H1 (cell line): ENCODE measurements around the genes KRT33B, KRT35 and KRT16.

DNA sequence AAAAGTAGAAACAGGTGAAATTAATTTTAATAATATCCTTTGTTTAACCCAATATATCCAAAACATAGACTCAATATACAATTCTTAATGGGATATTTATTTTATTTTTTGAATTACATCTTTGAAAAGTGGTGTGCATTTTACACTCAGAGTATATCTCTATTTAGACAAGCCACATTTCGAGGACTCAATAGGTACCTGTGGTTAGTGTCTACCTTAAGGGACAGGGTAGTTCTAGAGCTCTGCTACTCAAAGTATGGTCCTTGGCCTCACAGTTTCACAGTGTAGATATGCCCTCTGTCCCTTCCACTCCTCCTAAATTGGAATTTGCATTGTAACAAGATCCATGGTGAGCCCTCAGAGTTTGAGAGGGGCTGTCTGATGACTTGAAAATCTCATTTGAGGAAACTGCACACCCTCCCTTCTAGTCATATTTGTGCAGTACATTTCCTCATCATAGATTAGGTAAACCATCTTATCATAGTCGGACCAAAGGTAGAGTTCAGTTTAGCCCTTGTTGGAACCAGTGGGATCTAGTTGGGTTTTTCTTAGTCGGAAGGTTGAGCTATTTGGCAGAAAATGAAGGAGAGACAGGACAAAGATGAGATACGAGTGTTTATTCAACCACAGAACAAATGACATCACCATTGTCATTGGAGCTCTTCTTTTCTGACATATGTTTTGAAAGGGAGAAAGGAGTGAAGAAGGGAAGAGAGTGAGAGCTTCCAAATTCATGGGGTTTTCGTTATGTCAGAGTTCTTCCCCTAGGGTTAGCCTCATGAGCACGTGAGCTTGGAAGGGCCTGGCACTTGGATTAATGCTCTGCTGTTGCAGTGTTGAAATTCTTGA is 15.7 kb upstream of the KRT20 start:
- RRBS, result no CpG with 5 or more reads among the region's 6 CpGs
CAGE:
- cytosol, long polyA plus RNA, result no peak
- long polyA plus RNA, result no peak
- nucleus, long polyA plus RNA, result no peak

- RRBS, result no CpG with 5 or more reads among the region's 5 CpGs
CAGE:
- cytosol, long polyA plus RNA, result no peak
- long polyA plus RNA, result no peak
- nucleus, long polyA plus RNA, result no peak
These were observed 10.5 kb downstream of the KRT23 start for GRCh38 chr17:40926903-40927477.

DNA sequence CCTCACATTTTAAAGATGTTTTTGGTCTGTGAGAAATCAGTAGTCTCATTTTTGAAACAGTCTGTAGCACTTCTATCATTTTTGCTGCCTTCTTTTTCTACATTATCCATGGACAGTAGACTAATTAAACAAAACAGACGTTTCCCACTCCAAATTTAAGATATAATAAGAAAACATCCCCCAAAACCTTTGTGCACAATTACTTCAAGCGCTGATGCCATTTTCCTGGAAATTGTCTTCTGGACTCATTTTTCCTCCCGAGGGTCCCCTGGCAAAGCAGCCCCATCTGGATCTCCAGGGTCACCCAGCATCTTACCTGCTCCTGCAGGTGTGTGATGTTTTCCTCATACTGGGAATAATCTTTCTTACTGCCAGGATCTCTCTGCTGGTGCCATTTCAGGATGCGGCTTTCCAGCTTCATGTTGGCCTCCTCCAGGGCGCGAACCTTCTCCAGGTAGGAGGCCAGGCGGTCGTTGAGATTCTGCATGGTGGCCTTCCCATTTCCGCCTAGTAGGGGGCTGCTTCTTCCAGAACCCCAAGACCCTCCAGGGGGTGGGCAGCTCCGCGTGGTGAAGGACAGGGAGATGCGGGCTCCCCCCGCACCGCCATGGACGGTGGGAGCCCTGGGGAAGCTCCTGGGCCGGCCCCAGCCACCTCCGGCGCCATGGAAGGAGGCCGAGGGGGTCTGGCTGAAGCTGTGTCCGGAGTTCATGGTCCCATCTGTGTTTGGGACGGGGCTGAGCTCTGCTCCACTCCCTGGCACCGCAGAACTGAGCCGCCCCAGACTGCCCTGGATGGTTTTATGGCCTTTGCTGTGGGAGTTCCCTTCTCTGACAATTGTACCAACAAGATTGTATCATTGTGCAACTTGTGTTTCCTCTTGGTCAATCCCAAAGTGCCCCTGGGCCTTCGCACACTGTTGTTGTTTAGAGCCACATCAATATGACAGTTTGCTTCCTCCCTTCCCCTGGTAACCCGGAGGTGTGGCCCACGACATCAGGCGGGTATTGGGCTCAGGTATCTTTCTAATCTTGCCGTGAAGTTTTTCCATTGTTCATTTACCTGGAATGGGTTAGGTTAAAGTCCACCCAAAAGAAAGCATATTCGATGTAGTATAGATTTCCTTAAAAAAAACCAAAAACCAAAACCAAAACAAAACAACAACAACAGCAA is 1.2 kb downstream of the KRT23 start:
- RRBS, result 92% methylated on average over 4 of the region's 29 CpGs
CAGE:
- cytosol, long polyA plus RNA, result no peak
- long polyA plus RNA, result no peak
- nucleus, long polyA plus RNA, result no peak

DNA sequence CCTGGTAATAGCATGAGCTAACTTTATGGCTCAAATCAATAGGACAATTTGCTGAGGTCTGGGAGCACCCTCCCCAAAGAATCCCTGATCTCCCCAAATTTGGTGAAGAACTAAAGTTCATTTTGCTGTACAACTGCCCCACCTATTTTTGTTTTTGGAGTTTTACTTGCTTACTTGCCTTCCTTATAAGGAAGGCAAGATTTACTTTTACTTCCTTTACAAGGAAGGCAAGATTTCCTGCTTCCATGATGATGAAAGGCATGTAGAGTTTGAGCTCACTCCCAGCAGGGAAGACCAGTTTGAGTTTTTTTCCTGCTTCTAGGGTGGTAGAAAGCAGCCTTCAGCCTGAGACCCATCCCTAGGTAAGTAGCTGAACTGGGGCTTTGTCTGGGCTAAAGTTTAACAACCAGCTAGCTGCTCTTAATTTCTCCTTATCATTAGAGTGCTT is 2.9 kb downstream of the KRTAP4-9 start:
CAGE:
- cytosol, long polyA plus RNA, result no peak
- long polyA plus RNA, result no peak
- nucleus, long polyA plus RNA, result no peak

DNA sequence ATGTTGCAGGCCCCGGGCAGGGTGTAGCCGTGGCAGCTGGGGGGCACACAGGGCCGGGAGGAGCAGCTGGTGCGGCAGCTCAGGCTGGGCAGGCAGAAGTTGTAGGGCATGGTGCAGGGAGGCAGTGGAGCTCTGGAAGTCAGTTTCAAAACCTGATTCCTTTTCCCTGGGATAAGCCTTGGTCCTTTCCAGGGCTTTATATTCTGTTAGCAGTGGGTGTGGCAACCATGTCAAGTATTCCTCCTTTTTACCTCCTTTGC is at the start of gene KRT33B:
TSS of gene KRT33B (minus strand) at position 173 of the 260 bp plus-strand sequence.
- RRBS, result no CpG with 5 or more reads among the region's 4 CpGs
CAGE:
- cytosol, long polyA plus RNA, result no peak
- long polyA plus RNA, result no peak
- nucleus, long polyA plus RNA, result no peak

DNA sequence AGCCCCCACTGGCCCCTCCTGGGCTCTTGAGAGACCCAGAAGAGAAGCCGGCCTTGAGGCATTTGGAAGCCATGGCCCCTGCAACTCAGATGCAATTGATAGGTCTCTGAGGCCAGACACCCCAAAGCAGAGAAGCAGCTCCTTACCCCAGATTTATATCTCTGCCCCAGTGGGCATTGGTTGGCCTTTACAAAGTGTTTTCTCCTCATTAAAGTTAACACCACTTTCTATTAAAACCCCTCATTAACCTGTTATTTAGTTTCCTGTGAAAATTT is at the start of gene KRT35:
TSS of gene KRT35 (minus strand) at position 127 of the 275 bp plus-strand sequence.
- RRBS, result no CpG with 5 or more reads among the region's 1 CpG
CAGE:
- cytosol, long polyA plus RNA, result no peak
- long polyA plus RNA, result no peak
- nucleus, long polyA plus RNA, result no peak

DNA sequence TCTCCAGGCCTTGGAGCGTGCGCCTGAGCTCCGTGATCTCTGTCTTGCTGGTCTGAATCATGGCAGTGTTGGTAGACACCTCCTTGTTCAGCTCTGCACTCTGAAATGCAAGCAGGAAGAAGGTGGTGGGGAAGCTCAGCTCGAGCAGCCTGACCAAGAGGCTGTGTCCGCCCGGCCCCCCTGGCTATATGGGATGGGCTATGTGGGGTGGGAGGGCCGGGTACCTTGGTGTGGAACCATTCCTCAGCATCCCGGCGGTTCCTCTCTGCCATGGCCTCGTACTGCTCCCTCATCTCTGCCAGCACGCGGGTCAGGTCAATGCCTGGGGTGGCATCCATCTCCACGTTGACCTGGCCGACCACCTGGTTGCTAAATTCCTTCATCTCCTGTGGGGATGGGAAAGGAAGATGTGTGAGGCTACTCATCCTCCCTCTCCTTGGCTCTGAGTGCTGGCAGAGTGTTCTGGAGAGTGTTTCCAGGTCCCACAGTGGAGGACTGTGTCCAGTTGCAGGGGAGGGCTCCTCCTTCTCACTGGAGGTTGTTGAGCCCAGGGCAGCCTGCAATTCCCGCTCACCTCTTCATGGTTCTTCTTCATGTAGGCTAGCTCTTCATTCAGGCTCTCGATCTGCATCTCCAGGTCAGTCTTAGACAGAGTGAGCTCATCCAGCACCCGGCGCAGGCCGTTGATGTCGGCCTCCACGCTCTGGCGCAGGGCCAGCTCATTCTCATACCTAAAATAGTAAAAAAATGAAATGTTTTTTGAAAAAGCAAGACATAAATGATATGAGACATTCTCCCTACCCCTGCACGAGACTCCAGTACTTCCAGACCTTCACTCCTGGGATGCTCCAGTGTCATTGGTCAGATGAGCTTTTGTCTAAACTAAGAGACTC is 2.5 kb downstream of the KRT13 start:
- RRBS, result 93% methylated on average over 2 of the region's 23 CpGs
CAGE:
- cytosol, long polyA plus RNA, result no peak
- long polyA plus RNA, result no peak
- nucleus, long polyA plus RNA, result no peak

DNA sequence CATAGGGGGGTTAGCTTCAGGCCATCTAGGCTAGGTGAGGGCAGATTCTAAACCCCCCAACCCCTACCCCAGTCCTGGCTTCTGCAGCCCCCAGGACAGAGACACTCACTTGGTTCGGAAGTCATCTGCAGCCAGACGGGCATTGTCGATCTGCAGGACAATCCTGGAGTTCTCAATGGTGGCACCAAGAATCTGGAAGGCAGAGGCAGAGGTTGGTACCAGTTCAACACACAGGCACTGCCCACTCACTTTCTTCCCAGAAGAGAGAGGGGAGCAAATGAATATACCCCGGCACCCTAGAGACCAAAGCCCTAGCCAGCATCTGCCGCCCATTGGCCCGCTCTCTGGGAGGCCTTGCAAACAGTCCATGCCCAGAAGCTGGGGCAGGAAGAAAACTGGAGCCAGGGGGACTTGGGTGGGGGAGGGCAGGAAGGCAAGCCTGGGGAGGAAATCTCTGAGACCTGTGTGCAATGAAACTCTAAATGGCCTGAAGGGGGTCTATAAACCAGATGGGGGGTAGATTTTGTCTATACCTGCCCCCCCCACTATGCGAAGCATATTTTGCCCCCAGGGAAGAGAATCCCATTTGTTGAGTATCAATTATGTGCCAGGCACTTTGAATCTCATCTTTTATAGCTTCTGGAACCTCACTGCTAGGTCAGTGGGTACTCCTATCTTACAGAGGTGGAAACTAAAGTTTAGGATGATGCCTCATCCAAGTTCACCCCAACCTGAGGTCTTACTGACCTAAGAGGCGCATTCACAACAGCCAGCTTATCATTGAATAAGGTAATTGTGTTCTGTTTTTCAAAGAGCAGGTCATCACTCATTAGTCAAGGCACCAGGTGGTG is 2.8 kb downstream of the KRT19 start:
- RRBS, result no CpG with 5 or more reads among the region's 8 CpGs
CAGE:
- cytosol, long polyA plus RNA, result no peak
- long polyA plus RNA, result no peak
- nucleus, long polyA plus RNA, result no peak

DNA sequence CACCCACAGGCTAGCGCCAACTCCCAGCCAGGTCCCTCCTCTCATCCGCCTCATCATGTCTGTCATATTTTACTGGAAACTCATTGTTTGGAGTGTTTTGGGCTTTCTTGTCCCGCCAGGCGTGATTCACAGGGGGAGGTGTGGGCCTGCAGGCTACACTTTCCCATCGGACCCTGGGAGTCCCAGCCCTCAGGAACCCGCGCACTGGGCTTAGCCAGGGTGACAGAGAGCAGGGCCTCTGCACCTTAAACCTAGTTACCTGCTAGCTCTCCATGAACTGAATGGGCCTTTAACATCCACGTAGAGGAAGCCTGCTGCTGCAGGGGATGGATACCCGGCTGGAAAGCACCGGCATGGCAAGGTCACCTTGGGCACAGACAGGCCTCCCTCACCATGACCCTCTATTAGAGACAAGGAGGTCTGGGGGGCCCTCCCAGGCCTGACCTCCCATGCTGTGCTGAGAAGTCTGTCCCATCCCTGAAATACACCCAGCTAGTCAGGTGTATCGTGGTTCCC is 338 bp upstream of the KRT14 start:
- RRBS, result no CpG with 5 or more reads among the region's 11 CpGs
CAGE:
- cytosol, long polyA plus RNA, result no peak
- long polyA plus RNA, result no peak
- nucleus, long polyA plus RNA, result no peak

DNA sequence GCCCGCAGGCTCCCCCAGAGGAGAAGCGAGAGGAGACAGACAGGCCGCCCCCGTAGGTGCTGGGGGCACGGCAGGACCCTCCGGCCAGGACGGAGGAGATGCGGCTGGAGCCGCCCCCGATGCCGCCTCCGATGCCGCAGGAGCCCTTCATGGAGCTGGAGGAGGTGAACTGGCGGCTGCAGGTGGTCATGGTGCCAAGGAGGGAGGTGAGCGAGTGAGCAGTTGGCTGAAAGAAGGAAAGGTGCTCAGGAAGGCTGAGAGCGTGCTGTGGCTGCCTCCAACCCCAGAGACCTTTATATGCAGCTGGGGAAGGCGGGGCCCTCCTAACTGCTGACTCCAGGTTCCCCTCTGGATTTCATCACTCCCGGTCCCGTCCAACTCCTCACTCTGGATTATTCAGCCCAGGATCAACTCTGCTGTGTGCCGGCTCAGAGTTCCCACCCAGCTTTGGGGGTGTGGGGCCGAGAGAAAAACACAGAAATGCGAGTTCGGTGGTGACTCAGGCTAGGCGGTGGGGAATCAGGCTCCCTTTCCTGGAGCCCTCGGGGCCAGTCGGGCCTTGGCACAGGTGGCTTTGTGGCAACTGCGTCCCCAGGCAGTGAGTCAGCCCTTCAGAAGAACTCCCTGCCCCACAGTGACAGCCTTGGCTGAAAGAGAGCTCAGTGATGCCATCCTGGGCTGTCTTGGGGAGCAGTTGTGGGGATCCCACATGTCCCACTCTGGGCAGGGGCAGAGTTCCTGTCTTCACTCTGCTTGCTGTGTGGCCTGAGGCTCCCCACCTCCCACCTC is at the start of gene KRT16:
TSS of gene KRT16 (minus strand) at position 269 of the 789 bp plus-strand sequence.
- RRBS, result no CpG with 5 or more reads among the region's 27 CpGs
CAGE:
- cytosol, long polyA plus RNA, result no peak
- long polyA plus RNA, result no peak
- nucleus, long polyA plus RNA, result no peak

DNA sequence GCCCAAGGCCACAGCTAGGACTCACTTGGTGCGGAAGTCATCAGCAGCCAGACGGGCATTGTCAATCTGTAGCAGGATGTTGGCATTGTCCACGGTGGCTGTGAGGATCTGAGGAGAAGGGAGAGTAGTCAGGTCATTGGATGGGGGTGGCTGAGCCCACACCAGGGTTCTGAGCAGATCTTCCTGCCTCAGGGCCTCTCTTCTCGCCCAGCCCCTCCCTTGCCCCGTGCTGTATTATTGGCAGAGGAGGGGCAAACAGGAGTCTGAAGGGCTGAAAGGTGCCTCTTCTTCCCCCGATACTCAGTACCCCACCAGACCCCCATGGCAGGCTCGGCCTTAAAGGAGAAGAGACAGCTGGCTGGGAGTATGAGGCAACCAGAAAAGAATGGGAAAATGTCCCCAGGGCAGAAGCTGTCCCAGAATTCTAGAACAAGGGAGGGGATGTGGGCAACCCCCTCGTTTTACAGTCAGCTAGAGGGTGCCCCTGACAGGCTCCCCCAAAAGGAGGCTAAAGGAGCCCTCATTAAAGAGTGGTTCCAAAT is 1.4 kb downstream of the KRT17 start:
- RRBS, result no CpG with 5 or more reads among the region's 8 CpGs
CAGE:
- cytosol, long polyA plus RNA, result no peak
- long polyA plus RNA, result no peak
- nucleus, long polyA plus RNA, result no peak

GRCh38 chr17:41648485-41649088 is 24.2 kb upstream of the KRT17 start:
- RRBS, result no CpG with 5 or more reads among the region's 33 CpGs
CAGE:
- cytosol, long polyA plus RNA, result no peak
- long polyA plus RNA, result no peak
- nucleus, long polyA plus RNA, result no peak

DNA sequence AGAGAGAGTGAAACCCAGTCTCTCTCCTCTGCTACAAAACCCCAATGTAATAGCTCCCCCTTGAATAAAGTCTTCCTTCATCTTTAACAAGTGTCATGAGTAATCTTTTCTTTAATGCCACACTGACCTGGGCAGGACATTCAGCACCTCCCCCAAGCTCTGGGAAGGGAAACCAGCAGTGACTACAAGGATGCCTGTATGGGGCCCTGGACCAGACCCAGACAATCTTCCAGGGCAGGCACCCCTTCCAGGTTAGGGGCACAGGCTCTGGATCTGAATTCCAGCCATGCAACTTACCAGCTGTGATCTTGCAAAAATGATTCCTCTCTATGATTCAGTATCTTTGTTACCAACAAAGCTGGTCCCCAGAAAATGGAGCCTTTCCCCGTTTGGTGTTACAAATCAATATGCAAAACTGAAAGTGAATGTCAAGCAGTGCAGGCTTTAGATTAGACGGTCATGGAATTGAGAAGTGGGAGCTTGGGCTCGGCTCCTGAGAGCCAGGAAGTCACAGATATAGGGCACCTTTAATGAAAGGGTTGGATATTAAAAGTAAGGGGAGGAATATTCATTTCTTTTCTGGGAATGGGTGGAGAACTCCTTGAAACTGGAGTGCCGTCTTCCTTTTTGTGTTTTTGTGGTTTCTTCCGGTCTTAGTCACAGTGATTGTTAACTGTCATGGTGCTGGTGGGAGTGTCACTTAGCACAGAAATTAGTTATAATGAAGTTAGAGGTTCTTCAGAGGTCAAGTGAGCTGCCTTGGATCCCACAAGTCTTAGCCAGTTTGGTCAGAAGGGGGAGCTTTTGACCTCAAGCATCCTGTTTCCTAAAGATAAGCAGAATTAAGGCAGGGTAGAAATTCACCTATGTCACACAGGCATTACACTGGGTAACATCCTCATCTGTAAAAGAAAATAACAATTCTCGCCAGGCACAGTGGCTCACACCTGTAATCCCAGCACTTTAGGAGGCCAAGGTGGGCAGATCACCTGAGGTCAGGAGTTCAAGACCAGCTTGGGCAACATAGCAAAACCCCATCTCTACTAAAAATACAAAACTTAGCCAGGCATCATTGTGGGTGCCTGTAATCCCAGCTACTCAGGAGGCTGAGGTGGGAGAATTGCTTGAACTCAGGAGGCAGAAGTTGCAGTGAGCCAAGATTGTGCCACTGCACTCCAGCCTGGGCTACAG is 9.7 kb upstream of the EIF1 start:
- RRBS, result no CpG with 5 or more reads among the region's 6 CpGs
CAGE:
- cytosol, long polyA plus RNA, result no peak
- long polyA plus RNA, result no peak
- nucleus, long polyA plus RNA, result no peak

DNA sequence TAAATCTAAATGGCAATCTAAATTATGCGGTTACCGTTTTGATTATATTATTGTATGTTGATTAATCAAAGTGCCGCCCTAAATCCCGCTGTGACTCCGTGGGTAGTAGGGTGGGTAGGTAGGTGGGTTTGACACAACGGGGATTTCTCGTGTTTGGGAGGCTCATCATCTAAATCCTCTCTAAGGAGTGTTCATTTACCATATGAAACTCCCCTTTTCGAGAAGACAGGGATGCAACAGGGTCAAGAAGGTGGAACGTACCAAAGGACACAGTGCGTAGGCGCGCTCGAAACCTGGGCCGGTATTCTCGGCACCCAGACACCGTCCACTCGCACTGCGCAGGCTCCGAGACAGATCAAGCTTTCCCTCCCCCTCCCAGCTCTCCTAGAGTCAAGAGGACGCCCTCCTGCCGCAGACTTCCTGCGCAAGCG is 363 bp upstream of the EIF1 start:
- RRBS, result no CpG with 5 or more reads among the region's 23 CpGs
CAGE:
- cytosol, long polyA plus RNA, result no peak
- long polyA plus RNA, result no peak
- nucleus, long polyA plus RNA, result no peak

DNA sequence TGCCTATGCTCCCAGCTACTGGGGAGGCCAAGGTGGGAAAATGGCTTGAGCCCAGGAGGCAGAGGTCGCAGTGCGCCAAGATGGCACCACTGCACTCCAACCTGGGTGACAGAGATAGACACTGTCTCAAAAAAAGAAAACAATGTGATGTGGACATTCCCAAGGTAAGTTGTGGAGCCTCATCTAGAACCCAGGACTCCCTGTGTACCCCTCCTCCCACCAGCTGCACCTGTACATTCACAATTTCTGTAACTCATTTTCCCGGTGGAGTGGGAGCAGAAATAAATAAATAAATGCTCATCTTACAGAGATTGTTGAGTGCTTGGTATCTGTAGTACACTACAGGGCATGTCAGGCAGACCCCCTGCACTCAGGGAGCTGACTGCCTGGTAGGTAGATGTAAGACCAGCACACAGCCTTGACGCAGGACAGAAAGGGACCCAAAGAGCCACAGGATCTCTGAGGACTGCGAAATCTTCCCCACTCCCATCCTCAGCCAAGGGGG is 6.4 kb downstream of the EIF1 start:
- RRBS, result no CpG with 5 or more reads among the region's 5 CpGs
CAGE:
- cytosol, long polyA plus RNA, result no peak
- long polyA plus RNA, result no peak
- nucleus, long polyA plus RNA, result no peak

GRCh38 chr17:41777508-41778290 is 8.8 kb downstream of the JUP start:
- RRBS, result no CpG with 5 or more reads among the region's 13 CpGs
CAGE:
- cytosol, long polyA plus RNA, result no peak
- long polyA plus RNA, result no peak
- nucleus, long polyA plus RNA, result no peak

DNA sequence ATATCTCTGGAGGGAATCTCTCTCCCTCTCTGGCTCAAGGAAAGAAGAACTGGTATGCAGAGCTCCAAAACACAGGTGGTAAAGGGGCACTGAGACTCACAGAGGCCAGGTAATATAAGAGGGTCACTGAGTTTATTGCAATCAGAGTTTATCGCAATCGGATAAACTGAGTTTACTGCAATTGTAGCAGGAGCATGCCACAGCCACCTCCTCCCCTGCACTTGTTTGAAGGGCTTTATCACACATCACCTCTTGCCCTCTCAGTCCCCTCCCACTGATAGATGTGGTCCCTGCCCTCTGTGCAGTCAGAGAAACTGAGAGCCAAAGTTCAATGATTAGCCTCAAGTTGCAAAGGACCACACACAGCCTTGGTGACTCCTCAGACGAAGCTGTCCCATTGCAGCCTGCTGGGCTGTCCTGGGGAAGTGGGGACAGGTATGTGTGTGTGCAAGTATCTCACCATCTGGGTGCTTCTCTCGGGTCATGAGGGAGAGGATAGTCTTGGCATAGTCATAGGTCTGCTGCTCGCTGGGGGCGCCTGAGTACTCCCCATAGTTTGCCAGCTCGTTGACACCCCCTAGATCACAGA is 13.6 kb downstream of the ACLY start:
- RRBS, result no CpG with 5 or more reads among the region's 7 CpGs
CAGE:
- cytosol, long polyA plus RNA, result no peak
- long polyA plus RNA, result no peak
- nucleus, long polyA plus RNA, result no peak

DNA sequence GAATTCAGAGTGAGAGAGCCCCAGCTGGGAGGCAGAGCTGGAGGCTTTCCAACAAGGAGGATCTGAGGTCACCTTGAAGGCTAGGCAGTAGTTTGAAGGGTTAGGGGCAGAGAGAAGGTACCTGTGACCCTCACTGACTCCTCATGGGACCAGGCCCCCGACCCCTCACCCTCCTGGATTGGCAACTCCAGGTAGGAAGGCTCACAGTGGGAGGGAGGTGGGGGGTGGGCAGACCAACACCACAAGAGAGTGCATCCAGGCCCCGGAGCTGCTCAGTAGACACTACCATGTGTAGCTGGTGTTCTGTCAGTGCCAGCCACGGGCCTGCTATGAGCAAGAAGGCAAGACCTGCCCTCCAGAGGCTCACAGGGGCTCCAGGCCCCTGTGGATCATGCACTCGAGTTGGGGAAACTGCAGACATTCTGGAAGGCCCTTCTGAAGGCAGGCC is 6.0 kb upstream of the CNP start:
- RRBS, result no CpG with 5 or more reads among the region's 4 CpGs
CAGE:
- cytosol, long polyA plus RNA, result no peak
- long polyA plus RNA, result no peak
- nucleus, long polyA plus RNA, result no peak

GRCh38 chr17:41968132-41969192 is 1.9 kb downstream of the CNP start:
- RRBS, result 96% methylated on average over 9 of the region's 42 CpGs
CAGE:
- cytosol, long polyA plus RNA, result no peak
- long polyA plus RNA, result no peak
- nucleus, long polyA plus RNA, result no peak

- RRBS, result no CpG with 5 or more reads among the region's 46 CpGs
CAGE:
- cytosol, long polyA plus RNA, result start-site peak on the minus strand at chr17:42017124-42017138, 28 reads
- long polyA plus RNA, result start-site peak on the minus strand at chr17:42017122-42017138, 24 and 21 reads in 2 replicates
- nucleus, long polyA plus RNA, result start-site peak on the minus strand at chr17:42017124-42017184, 108 reads
These were observed 659 bp downstream of the DNAJC7 start for GRCh38 chr17:42016242-42017317.